HCT116 (cell line): ENCODE results near the gene TRIM37.

DNA sequence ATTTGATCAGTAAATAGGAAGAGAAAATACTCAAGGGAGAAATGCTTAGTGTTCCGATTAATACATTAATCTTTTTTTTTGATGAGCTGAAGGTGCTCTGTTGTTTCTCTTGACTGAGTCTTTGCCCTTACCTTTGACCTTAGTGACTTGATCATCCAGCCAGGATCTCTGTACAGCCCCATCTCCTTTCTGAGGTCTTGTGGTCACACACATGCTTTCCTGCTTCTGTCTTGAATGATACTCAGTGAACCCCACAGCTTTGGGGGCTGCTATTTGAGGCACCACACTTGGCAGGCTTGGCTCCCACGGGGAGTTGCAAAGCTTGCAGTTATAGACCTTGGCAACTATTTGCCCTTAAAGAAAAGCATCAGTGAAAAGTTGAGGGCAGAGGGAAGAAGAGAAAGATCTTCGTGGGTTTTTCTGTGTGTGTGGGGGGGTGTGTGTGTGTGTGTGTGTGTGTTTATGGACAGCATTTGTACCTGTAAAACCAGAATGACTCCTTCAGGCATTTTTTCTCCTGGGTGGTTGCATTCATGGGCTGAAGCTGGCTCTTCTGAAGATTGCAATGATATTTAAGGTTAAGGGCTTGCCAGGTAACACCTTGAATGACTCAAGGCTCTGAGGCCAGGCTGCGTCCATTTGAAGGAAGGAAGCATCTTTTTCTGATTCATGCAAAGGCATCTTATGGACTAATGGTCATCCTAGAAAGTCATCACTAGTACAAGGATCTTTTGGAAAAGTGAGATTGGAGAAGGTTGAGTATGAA is 101.6 kb downstream of the MSI2 start:
- RRBS, result no CpG with 5 or more reads among the region's 4 CpGs

DNA sequence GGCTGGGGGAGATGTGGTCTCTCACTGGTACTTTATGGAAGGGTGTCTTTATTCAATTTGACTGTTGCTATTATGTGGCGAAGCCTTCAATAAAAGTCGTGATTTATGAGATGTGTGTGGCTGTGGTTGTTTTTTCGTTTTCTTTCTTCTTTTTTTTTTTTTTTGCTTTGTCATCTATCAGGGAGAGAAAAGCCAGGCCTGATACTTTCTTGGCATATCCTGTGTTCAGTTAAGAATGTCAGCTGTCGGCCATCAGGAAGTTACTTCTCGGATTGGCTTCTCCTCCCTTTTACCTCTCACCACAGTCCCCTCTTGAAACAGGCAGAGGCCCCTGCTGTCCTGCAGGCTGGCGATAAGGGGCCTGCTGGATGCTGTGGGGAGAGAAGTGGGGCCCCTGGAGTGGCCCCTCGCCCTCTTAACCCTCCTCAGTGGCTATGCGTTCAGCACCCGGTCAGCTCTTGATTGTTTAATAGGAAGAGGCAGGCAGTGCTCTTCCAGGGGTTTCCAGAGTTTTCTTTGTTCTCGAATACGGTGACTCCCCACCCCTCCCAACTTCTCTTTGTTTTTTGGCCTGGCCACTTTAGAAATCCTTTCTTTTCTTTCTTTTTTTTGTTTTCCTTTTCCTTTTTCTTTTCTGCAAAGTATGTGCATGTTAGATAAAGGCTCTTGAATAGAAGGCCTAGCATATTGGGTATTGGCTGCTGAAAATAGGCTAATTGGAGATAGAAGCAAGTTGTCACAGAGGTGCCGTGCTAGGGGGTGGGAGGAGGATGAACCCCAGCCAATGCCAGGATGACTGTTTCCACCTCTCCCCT is 123.2 kb downstream of the MSI2 start:
- RRBS, result no CpG with 5 or more reads among the region's 12 CpGs

GRCh38 chr17:57448340-57448923 is 192.1 kb downstream of the MSI2 start:
- RRBS, result no CpG with 5 or more reads among the region's 11 CpGs

- RRBS, result 84% methylated on average over 4 of the region's 16 CpGs
Measured at GRCh38 chr17:57537456-57538296, 207.4 kb downstream of the CCDC182 start.

DNA sequence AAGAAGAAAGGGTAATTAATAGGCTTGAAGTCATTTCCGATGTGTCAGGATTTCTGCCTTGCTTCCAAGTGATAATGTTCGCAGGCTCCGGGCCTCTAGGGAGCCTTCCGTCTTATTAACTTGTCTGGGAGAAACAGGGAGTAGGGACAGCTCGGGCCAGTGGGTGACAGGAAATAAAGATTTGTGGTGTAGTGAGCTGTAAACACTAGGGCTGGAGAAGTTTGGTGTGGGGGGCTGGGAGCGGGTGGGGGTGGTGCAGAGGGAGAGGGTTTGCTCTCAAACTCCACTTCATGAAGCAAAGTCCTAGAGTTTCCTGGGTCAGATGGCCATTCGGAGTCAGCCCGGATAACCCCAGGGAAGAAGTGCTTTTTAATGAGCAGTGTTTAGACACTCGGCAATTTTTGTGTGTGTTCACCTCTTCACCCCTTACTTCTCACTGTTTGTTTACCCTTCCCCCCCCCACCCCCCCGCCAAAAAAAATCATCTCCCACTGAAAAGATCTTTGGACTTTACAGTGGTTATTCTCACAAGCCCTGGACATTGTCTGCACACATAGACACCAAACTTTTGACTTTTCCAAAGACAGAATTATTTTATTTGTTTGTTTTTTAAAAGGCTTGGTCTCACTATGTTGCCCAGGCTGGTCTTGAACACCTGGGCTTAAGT is 196.5 kb downstream of the CCDC182 start:
- RRBS, result no CpG with 5 or more reads among the region's 10 CpGs

- RRBS, result no CpG with 5 or more reads among the region's 37 CpGs
Measured at GRCh38 chr17:57860587-57861795, 11.1 kb upstream of the MRPS23 start.

GRCh38 chr17:57879490-57879859 is 29.6 kb upstream of the MRPS23 start:
- RRBS, result no CpG with 5 or more reads among the region's 9 CpGs

- RRBS, result no CpG with 5 or more reads among the region's 9 CpGs
Measured at GRCh38 chr17:57899505-57900217, 49.8 kb upstream of the MRPS23 start.

DNA sequence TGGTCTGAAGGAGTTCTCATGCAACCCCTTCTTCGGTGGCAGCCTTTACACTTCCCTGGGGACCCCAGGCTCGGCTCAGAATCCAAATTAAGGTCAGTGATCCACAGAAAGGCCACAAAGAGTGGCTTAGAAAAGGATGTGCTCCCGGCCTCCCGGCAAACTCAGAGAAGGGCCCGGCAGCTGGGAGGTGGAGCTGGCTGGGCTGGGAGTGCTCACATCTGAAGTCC is 13.3 kb downstream of the CUEDC1 start:
- RRBS, result no CpG with 5 or more reads among the region's 5 CpGs

- RRBS, result no CpG with 5 or more reads among the region's 3 CpGs
Measured at GRCh38 chr17:57990579-57991136, 2.6 kb upstream of the VEZF1 start.

DNA sequence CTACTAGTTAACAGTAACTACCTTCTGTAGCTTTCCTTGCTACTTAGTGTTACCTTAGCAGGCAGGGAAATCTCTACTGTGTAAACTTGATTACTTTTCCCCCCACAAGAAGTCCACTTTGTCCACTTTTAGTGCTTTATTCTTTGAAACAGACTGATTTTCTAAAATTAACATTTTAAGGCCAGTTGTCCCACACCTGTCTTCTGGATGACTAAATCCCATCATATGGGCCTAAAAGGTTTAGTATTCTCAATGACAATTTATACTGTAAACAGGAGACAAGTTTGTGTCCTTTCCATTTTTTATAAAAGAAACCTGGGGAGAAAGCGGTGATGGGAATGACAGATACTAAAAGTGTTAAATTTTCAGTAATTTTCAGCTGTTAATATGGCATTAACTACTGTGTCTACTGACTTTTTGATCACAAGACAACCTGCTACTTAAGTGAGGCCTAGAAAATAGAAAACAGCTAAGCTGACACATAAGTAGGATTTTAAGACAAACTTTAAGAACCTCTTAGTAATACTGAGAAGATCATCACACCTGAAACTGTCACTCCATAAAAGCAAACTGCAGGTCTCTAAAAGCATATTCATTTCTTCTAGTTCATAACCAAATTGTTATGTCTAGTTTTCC is 8.2 kb downstream of the SRSF1 start:
- RRBS, result no CpG with 5 or more reads among the region's 1 CpG

DNA sequence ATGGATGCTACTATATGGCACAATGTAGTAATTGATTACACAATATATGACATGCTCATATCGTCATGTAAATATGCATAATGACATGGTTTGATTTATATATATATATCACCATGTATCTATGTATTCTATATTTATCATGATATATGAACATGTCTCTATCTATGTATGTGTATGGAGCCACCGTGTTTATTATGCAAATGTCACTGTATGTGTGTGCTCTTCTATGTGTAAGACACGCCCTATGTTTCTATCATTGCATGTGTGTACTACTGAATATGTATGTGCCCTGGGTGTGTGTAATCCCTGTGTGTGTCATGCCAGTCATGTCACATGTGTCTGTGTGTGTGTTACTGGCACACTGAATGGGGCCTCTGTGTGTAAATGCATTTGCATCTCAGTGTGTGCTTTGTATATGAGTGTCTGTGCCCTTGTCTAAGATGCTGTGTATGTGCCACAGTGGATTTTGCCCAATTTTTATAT is 1.5 kb upstream of the TSPOAP1 start:
- RRBS, result no CpG with 5 or more reads among the region's 3 CpGs

GRCh38 chr17:58415701-58416135 is 1.6 kb downstream of the RNF43 start:
- RRBS, result no CpG with 5 or more reads among the region's 3 CpGs

DNA sequence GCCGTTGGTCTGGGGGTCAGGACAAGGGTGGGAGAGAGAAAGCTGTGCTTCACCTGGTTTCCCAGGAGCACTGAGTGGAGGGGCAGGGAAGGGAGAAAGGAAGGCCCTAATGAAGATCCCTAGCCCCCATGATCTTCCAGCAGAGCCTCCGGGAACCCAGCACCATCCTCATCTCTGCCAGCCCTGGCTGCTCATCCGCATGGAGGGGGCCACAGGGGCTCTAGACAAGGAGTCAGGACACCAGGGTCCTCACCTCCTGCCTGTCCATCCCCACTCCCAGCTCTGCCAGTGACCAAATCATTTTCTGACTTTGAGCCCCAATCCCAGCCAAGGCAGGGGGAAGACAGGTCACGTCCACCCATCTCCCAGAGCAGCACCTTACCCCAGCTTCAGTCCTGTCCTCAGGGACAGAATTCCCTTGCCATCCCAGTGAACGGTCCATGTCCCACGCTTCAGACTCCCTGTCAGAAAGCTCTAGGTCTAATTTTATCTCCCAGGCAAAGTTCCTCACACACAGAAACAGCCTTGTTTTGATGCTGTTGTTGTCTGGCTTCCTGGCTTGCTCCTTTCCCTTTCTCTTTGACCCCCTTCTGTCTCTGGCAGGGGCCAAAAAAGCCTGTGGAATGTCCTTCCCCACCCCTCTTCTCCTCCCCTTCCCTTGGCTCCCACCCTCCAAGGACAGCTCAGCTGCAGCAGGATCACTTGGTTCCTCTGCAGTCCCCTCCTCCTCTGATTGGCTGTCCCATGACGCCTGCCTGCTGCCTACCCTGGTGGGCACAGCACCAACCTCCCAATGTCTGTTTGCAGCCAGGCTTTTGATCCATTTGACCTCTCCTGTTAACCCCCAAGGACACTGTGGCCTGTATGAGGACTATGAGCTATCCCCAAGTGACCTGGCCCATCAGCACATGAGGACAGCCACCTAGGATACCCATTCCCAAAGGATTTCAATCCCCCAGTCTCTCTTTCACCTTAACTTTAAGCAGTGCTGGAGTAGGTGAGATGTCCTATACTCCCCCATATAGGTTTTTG is 14.6 kb upstream of the MTMR4 start:
- RRBS, result no CpG with 5 or more reads among the region's 7 CpGs

DNA sequence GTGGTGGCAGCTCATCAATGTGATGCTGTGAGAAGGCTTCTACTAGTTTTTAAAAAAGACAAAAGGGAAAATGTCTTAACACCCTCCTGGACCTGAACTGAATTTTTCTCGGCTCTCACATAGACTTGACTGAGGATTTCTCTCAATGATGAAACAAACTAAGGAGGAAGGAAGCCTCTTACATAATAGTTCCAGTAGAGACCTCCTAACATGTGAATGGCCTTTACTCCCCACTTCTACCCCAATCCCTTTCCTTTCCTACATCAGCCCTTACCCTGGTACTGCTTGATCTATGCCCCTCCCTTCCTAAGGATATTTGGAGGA is 25.1 kb upstream of the SEPTIN4 start:
- RRBS, result no CpG with 5 or more reads among the region's 1 CpG

- RRBS, result no CpG with 5 or more reads among the region's 5 CpGs
Measured at GRCh38 chr17:58679397-58679853, 12.4 kb downstream of the IGBP1C start.

DNA sequence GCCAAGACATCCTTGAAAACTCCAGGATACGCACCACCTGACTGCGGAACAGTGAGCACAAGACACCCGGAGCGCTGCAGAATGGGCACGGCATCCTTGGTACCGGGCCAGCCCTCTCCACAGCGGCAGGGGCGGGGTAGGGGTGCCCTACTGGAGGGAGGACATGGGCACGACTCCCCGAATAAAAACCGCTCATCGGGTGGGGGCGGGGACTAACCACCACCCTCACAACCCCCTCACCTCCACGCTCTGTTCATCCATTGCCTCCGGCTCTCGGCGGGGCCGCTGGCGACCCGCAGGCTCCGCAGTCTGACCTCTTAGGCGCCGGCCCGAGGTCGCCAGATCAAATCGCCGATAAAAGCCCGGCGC is 495 bp downstream of the TRIM37 start:
- RRBS, result 3% methylated on average over 16 of the region's 29 CpGs

DNA sequence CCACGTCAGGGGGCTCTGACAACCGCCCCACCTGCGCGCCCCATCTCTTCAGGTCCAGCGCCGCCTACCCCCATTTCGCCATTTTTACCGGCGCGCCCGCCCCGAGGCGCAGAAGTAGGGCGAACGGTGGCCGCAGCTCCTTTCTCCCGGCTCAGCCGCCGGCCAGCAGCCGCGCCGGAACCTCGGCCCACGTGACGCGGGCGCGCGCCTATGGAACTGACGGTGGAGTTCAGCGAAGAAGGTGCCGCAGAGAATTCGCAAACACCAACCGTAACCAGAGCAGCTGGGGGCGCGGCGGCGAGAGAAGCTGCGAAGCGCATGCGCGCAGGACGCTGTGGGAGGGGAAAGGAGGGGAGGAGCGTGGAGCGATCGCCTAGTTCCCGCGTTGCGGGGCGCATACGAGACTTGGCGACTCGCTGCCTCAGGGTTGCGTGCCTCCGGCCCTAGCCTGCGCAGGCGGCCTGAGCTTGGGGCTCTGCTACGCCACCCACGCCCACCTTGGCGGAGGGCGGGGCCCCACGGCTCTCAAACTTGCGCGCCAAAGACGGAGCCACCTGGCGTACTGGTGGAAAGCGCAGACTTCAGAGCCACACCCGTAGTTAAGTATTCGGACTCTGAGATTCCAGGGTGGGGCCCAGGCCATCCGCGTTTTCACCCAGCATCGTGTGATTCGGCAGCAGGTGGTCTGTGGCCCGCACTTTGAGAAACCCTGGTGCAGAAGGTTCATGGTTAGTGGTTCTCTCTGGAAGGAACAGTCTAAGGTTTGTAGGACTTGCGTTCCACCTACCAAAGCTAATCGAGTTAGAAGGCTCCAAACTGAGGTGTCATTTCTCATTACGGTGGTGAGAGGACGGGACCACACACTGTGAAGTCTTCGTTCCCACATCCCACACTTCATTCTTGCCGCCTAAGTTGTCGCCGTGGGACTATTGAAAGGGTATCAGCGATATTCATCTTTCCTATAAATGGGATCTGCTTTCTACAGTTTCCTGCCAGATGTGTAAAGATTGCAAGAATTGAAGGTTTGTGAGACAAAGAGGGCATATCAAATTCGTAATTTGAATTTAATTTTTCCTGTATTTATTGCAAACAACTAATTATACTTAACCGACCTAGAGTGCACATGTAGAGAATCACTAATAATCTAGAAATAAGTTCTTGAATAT is at the start of gene TRIM37:
Gene TRIM37, minus strand, starts transcription at position 311 of the 1,166 bp plus-strand sequence.
- RRBS, result 2% methylated on average over 15 of the region's 85 CpGs

GRCh38 chr17:59357951-59358422 is 26.5 kb downstream of the YPEL2 start:
- RRBS, result no CpG with 5 or more reads among the region's 1 CpG

DNA sequence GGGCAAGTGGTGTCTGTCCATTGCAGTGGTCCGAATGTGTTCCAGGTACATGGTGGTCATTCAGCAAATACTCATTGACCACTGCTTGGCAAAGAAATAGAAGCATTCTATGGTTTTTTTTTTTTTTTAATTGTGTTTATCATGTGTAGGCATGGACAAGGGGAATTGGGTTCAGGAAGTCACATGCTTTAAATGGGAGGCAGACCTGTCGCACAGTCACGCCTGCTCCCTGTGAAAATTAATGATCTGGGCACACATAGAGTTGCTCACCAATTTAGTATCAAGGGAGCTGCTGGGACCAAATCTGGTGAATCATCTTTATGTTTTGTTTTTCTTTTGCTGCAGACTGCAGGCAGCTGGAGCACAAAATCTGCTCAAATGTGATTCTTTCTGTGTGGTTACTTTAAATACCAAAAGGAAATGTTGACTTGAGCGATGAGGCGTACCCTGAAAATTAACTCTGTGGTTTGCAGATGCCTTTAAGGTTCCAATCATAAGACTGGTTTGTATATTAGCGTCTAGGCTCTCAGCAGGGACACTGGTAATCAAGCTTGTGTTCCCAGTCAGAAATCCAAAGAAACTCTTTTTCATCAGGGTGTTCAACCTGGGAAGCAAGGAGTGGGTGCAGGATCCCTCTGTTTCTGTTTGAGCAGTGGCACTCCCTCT is 30.8 kb downstream of the YPEL2 start:
- RRBS, result no CpG with 5 or more reads among the region's 6 CpGs